GM12892 (cell line): ENCODE measurements around the gene FABP2.

GRCh38 chr4:118810652-118811271 lies 25.2 kb downstream of the SEC24D start:
- RRBS, result no CpG with 5 or more reads among the region's 2 CpGs

DNA sequence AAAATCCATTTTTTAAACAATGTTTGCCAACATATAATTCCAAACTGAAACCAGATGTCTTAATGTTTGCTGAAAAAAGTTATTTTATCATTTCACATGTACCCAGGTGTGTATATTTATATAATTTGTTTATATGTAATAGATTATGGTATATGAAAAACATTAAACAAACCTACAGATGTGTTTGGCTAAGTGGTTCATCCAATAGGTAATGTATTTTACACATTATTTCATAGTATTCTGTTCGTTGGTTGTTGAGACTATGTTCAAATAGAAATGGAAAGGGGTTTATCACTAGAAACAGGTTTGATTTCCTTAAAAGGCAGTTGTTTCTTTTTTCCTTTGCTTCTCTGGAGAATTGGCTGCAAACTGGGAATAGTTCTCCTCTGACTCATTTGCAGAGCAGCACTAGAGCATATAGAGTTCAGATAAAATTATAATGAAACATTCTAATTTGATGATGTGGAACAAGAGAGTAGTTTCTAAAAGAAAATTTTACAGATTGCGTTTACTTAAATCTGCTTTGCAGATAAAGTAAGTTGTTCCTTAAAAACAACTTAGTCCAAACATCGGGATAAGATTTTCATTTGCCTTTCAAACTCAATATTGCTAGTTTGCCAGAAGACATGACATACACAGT lies 29.6 kb downstream of the SYNPO2 start:
- RRBS, result no CpG with 5 or more reads among the region's 3 CpGs

- RRBS, result no CpG with 5 or more reads among the region's 2 CpGs
These were observed 31.7 kb downstream of the SYNPO2 start for GRCh38 chr4:118920263-118920827.

DNA sequence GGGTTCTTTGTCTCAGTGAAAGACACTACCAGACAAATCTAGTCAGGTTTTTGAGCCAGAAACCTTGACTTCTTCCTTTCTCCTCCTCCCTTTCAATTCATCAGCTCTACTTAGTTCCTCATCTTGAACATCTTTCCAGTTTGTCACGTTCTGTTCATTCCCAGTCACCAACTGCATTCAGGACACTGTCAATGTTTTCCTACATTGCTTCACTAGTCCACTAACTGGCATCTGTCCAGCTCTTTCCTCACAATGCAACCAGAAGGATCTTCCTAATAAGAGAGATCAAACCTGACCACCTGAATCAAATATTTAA lies 52.5 kb downstream of the SYNPO2 start:
- RRBS, result no CpG with 5 or more reads among the region's 1 CpG

GRCh38 chr4:118954119-118954665 lies 65.5 kb downstream of the SYNPO2 start:
- RRBS, result no CpG with 5 or more reads among the region's 3 CpGs

DNA sequence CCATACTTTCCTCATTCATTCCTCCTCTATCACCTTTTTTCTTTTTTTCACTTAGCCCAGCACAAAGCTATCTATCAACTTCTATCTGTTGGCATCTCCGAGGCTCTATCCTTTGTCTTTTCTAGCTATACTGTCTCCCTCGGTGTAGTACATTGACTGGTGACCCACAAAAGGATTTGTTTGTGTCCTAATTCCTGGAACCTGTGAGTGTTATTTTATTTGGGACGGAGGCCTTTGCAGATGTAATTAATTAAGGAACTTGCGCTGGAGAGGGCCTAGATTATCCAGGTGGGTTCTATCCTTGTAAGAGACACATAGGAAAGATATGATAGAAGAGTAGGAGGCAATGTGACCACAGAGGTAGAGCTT lies 71.0 kb downstream of the SYNPO2 start:
- RRBS, result no CpG with 5 or more reads among the region's 4 CpGs

- RRBS, result no CpG with 5 or more reads among the region's 19 CpGs
These were observed 87.1 kb downstream of the SYNPO2 start for GRCh38 chr4:118975339-118976562.

DNA sequence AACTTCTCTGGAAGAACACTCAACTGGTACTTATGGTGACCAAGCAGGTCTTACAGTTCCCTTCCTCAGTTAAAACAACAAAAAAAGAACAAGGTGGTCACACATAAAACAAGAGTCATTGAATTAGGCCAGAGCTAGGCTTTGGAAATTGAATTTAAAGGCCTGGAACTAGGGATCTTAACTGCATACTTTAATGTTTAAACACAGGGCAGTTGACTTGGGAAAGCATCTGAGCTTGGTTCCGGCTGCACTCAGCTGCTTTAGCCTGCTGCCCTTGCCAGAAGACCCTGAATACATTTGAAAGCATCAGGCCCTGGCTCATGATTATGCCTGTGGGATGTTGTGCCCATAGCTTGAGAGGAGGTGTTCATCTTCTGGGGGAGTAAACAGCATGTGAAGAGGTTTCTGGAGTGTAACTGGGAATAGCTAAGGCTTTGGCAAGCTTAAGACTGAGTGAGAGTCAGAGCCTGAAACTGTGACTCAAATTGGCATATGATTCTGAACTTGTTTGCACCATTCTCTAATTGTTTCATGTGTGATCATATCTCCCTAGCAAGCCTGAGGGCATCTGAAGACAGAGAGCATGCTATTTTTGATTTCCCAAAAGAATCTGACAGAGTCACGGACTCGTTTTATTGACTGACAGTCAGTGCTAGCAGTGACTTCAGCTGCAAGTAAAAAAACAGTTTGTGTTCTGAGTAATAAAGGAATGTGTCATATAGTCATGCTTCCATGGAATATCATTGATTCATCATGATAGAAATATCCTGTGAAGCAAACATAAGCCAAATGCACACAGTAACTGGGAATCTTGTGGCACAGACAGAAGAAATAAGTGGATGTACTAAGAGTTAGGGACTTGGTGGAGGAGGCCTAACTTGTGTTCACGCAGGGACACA lies 100.5 kb downstream of the SYNPO2 start:
- RRBS, result no CpG with 5 or more reads among the region's 4 CpGs

- RRBS, result no CpG with 5 or more reads among the region's 6 CpGs
These were observed 111.6 kb downstream of the SYNPO2 start for GRCh38 chr4:118999965-119000982.

- RRBS, result no CpG with 5 or more reads among the region's 2 CpGs
These were observed 96.5 kb upstream of the MYOZ2 start for GRCh38 chr4:119039093-119039605.

DNA sequence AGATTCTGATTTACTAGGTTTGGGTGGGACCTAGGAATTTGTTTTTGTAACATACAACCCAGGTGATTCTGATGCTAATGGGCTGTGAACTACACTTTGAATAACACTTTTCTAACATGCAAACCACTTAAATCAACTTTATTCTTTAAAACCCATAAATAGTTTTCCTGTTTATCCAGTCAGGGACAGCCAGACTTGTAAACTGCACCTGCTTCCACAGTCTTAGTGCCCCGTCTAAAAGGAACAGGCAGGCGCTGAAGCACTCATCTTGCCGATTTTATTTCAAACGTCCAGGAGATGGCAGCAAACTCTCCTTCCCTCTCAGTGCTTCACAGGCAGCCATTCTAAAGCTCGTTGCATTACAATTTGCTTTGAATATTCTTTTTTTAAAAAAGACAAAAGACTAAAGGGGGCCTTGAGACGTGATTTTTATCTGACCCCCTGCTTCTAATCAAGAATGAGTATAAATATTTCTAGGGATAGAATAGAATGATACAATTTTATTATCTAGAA lies 93.7 kb upstream of the MYOZ2 start:
- RRBS, result no CpG with 5 or more reads among the region's 6 CpGs

DNA sequence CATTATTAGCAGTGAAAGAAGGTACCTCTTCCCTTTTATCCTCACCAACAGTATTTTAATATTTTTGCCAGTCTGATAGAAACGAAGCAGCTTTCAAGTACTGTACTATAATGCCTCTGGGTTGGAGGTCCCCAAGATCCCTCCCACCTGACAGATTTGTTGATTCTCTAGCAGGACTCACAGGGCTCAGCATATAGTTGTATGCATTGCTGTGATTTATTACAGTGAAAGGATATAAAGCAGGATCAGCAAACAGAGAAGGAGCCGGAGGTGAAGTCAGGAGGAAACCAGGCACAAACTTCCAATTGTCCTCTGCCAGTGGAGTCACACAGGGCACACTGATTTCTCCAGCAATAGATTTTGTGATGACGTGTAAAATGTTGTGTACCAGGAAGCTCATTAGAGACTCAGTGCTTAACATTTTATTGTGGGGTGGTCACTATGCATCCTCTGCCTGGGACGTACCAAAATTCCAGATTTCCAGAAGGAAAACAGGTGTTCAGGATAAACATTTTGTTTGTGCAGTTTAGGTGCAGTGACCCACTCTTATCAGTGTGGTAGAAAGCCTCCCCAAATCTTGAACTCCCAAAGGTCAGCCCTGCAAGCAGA lies 19.0 kb downstream of the USP53 start:
- RRBS, result no CpG with 5 or more reads among the region's 4 CpGs

GRCh38 chr4:119292823-119293291 lies 7.6 kb downstream of the C4orf3 start:
- RRBS, result no CpG with 5 or more reads among the region's 3 CpGs

DNA sequence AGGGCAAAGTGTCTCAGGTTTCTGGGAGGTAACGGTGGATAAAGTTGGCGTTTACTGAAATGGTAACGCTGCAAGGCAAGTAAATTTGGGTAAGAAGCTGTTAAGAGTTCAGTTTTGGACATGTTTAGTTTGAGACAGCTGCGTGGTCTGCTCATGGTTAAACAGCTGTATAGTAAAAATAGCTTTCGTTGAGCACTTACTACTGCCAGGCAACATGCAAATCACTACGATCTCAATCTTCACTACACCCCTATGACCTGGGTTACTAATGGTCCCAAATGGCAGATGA lies 778 bp downstream of the C4orf3 start:
- RRBS, result no CpG with 5 or more reads among the region's 6 CpGs

- RRBS, result no CpG with 5 or more reads among the region's 3 CpGs
These were observed at the start of gene FABP2 for GRCh38 chr4:119321851-119322211. TSS of gene FABP2 (minus strand) at chr4:119322138.

GRCh38 chr4:119551120-119551651 lies 77.4 kb downstream of the PDE5A start:
- RRBS, result no CpG with 5 or more reads among the region's 1 CpG

- RRBS, result no CpG with 5 or more reads among the region's 2 CpGs
These were observed 24.6 kb downstream of the TNIP3 start for GRCh38 chr4:121139514-121139888.

- RRBS, result no CpG with 5 or more reads among the region's 2 CpGs
These were observed 89.7 kb upstream of the TNIP3 start for GRCh38 chr4:121253758-121254375.

- RRBS, result no CpG with 5 or more reads among the region's 3 CpGs
These were observed 11.6 kb upstream of the QRFPR start for GRCh38 chr4:121392433-121392822.

DNA sequence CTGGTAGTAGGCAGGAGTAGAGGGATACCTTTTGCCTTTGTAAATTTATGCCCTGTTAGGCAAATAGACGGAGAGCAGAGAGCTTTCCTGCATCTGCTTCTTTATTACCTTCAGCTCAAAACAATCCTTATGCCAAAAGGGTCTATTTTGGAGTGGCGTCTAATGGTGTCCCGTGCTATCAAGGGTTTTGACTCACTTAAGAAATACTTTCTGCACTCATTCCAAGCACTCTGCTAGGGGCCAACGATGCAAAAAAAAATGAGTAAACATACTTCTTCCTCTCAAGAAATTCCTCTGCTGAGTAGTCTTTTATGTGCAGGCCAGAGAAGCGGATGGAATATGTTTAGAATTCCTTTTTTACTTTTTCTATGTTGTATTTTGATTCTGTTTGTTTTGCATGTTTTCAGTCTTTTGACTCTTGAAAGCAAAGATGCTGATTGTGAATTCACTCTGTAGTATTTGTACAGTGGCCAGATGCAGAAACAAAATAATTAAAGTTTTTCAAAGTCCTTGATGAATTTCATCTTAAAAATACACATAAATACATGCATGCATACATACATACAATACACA lies 131.7 kb downstream of the ANXA5 start:
- RRBS, result no CpG with 5 or more reads among the region's 5 CpGs